HCT116 (cell line): ENCODE results near the genes HIF1A, SYT16 and RHOJ.

GRCh38 chr14:61342454-61343101, 21.2 kb downstream of the PRKCH start:
- RRBS = no CpG with 5 or more reads among the region's 8 CpGs

- RRBS = no CpG with 5 or more reads among the region's 2 CpGs
Observed at GRCh38 chr14:61448206-61448712, 126.9 kb downstream of the PRKCH start.

DNA sequence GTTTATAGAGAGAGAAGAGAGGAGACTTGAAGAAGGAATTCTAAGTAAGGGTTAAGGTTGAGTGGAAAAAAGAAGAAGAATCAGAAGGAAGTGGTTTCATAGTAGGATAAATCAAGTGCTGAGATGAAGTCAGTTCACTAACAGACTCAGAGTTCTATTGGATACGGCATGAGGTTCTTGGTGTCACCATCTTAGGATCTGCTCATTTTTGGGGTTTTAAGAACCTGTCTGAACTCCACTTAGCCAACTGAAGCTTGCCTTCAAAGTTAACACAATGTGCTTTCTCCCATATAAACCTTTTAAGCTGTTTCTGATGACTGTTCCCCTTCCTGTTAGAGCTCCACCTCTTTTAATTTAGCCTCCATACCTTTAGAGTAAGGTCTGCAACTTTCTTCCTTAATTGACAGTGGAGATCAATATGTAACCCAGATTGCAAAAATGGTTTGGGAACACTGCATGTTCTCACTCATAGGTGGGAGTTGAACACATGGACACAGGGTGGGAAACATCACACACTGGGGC, 152.7 kb downstream of the PRKCH start:
- RRBS = no CpG with 5 or more reads among the region's 1 CpG

GRCh38 chr14:61476292-61477367, 155.3 kb downstream of the PRKCH start:
- RRBS = no CpG with 5 or more reads among the region's 7 CpGs

DNA sequence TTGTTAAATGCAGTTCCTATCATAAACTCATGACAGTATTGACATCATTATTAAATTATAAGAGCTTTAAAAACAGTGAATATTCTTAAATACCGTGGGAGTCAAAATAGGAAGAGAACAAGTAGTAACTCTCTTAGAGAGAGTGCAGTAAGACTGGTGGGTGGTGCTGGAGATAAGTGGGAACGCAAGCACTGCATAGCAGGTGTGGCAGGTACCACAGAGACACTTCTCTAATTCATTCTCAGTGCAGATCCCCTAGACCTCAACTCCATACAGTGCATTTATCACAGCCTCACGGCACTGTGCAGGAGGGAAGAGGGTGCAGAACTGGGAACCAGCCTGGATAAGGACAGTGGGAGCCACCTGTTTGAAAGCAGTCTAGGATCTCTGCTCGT, 165.6 kb downstream of the PRKCH start:
- RRBS = no CpG with 5 or more reads among the region's 4 CpGs

- RRBS = no CpG with 5 or more reads among the region's 12 CpGs
Observed at GRCh38 chr14:61501784-61503040, 180.8 kb downstream of the PRKCH start.

DNA sequence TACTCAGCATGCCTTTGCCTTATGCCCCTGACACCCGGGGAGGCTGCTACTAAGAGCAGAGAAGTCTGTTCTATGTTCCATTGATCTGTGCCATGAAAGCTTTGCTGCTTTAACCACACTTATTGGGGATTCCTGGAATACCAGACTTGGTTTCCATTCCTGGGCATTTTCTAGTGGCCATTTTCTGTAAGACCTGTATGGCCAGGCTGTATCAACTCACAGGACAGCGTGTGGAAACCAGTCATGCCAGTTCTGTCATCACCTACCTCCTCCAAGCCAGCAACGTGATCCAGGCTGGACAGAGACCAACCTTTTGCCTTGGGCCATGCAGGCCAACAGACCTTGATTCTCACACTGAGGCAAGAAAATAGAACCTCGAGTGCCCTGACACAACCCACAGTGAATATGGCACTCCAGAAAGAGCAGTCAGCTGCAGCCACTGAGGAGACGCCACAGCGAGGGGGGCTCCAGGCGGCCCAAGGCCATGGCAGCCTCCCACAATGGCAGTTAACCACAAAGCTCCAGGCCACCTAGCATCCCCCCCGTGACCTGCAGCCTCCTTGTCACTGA, 168.9 kb upstream of the HIF1A start:
- RRBS = no CpG with 5 or more reads among the region's 8 CpGs

GRCh38 chr14:61546915-61547891, 148.1 kb upstream of the HIF1A start:
- RRBS = no CpG with 5 or more reads among the region's 18 CpGs

GRCh38 chr14:61553786-61554236, 141.5 kb upstream of the HIF1A start:
- RRBS = no CpG with 5 or more reads among the region's 5 CpGs

GRCh38 chr14:61567958-61569315, 126.9 kb upstream of the HIF1A start:
- RRBS = 7% methylated on average over 16 of the region's 48 CpGs

- RRBS = no CpG with 5 or more reads among the region's 5 CpGs
Observed at GRCh38 chr14:61670956-61671679, 24.2 kb upstream of the HIF1A start.

DNA sequence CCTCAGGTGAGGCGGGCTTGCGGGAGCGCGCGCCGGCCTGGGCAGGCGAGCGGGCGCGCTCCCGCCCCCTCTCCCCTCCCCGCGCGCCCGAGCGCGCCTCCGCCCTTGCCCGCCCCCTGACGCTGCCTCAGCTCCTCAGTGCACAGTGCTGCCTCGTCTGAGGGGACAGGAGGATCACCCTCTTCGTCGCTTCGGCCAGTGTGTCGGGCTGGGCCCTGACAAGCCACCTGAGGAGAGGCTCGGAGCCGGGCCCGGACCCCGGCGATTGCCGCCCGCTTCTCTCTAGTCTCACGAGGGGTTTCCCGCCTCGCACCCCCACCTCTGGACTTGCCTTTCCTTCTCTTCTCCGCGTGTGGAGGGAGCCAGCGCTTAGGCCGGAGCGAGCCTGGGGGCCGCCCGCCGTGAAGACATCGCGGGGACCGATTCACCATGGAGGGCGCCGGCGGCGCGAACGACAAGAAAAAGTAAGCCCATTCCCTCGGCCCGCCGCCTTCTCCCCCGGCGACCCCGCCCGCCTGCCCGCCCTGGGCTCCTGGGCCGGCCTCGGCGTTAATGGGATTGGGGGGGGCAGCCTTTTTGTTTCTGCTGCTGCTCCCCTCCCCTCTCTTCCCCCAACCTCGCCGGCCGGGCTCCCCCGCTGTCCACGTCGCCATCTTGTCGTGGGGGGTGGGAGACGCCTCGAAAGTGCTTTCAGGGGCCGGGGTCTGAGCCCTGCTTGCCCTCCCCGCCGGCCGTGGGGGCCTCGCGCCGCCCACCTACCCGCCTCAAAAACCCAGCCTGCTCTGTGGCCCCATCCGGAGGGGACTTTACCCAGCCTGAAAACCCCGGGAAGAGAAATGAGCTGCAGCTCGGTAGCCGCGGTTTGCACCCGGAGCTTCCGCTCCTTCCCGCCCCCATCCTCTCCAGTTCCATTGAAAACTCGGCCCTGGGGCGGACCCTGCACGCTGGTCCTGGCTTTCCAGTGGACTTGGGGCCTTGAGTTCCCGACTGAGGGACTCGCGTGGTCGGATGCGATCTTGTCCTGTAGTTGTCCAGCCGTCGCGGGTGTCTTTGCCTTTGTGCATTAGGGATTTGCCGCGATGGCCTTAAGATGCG, at the start of gene HIF1A:
Gene HIF1A, plus strand, starts transcription at position 138 of the 1,095 bp plus-strand sequence.
- RRBS = 1% methylated on average over 44 of the region's 102 CpGs

DNA sequence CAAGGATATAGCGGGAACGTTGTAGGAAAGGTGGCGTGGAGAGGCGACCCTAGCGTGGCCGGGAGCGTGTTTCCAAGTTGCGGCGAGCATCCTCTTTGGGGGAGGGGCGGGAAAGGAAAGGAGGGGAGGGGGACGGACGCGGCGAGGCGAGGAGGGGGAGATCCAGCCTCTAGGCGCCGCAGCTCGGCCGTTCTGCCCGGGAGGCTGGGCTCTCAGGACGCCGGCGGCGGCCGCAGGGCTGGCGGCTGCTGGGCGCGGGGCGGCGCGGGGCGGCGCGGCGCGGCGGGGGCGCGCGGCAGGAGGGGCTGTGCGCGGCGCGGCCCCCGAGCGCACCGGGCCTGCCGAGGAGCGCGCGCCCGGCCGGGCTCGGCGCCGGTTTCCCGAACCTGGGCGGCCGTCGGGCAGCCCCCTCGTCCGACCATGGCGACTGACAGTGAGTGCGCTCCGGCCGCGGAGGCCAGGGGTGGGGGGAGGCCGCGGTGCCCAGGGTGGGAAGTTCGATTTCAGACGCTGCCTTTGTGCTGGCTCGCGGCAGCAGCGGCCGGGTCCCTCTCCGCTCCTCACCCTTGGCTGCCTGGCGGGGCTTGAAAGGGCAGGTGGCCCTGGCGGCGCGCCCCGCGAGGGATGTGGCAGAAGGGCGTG, at the start of gene SYT16:
Gene SYT16, plus strand, starts transcription at position 326 of the 642 bp plus-strand sequence.
- RRBS = 97% methylated on average over 10 of the region's 83 CpGs

GRCh38 chr14:63203836-63205049, at the start of gene RHOJ:
RHOJ (plus strand) TSS chr14:63204443.
- RRBS = no CpG with 5 or more reads among the region's 25 CpGs

DNA sequence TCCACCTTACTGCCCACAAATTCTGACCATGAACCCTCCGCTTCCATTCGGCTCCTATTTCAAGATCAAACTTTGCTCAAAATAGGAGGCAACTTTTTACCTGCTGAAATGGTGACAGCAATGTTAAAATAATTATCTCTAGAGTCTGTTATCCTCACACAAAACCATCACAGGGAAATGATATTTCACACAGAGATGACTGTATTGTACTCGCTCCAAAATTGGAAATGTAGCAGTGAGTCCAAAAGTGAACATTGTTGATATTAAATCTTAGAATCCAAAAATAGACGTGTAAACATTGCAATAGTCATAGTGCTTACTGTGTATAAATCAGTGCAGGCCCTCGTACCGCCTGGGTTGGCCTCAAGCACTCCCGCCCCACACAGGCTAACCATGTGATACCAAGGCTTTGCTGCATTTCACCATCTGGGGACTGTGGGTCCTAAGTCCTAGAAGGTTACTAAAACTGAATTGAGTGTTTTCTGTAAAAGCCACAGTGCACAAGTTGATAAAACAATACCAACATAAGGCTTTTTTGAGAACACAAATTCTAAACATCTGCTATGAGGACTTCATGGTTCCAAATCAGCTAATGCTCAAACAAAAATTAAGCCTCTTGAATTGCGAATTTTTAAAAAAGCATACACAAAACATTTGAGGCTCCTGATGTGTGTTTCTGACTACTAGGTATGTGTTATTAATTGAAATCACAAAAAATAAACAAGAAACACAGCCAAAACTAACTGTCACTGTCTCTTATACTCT, 107.3 kb downstream of the PPP2R5E start:
- RRBS = no CpG with 5 or more reads among the region's 8 CpGs

GRCh38 chr14:63857351-63858118, 4.7 kb downstream of the SYNE2 start:
- RRBS = no CpG with 5 or more reads among the region's 4 CpGs

DNA sequence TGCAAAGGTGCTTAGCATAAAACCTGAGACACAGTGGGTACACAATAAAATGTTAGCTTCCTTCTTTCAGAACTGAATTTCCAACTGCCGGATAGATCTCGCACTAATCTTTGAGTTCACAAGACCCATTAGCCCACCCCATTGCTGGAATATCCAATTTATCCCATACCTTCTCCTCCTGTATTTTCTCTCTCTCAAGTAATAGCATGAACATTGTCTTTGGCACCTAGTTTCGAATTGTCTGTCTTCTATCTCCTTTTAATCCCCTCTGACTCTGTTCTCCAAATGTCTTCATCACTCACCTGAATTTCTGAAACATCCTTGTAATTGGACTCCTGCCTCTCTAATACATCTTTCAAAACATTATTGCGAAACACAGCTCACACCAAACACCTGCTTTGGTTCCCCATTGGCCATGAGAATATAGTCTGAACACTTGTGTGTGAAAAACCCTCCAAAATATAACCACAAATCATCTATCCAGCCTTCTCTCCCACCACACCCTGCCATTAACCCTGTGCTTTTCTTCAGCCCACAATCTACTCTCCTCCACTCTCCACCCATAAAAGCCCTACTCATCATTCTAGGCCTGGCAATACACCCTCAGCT, 17.0 kb downstream of the SYNE2 start:
- RRBS = no CpG with 5 or more reads among the region's 4 CpGs

GRCh38 chr14:63920090-63920389, 67.2 kb downstream of the SYNE2 start:
- RRBS = no CpG with 5 or more reads among the region's 5 CpGs

GRCh38 chr14:64031032-64031394, 178.2 kb downstream of the SYNE2 start:
- RRBS = no CpG with 5 or more reads among the region's 2 CpGs

GRCh38 chr14:64217332-64217634, 76.9 kb downstream of the ESR2 start:
- RRBS = no CpG with 5 or more reads among the region's 2 CpGs